Jurkat, Clone E6-1 (cell line): ENCODE measurements around a stretch of chr6.

DNA sequence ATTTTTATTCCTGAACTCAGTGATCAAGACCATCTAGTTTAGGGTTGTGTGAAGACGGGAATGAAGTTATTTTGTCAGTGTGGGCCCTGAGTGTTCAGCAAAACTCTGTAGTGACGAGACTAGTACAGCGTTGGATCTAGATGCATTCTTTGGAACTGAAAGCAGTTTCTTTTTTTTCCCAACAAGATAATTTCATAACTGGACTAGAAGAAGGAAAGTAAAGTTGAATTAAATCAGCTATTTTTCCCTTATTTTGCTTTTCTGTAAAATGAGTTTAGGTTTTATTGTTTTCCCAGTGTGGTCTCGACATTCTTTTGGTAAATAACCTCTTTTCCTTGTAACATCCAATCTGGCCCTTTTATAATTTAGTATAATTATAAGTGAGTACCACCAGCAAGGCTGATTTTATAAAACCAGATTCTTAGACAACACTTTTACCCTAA lies 3.3 kb downstream of the STXBP5 start:
- RRBS: no CpG with 5 or more reads among the region's 4 CpGs

GRCh38 chr6:147211423-147211838 lies 7.2 kb downstream of the STXBP5 start:
- RRBS: no CpG with 5 or more reads among the region's 4 CpGs

GRCh38 chr6:147239096-147239900 lies 35.1 kb downstream of the STXBP5 start:
- RRBS: no CpG with 5 or more reads among the region's 3 CpGs

GRCh38 chr6:147367730-147368739 lies 140.5 kb upstream of the SAMD5 start:
- RRBS: no CpG with 5 or more reads among the region's 4 CpGs

DNA sequence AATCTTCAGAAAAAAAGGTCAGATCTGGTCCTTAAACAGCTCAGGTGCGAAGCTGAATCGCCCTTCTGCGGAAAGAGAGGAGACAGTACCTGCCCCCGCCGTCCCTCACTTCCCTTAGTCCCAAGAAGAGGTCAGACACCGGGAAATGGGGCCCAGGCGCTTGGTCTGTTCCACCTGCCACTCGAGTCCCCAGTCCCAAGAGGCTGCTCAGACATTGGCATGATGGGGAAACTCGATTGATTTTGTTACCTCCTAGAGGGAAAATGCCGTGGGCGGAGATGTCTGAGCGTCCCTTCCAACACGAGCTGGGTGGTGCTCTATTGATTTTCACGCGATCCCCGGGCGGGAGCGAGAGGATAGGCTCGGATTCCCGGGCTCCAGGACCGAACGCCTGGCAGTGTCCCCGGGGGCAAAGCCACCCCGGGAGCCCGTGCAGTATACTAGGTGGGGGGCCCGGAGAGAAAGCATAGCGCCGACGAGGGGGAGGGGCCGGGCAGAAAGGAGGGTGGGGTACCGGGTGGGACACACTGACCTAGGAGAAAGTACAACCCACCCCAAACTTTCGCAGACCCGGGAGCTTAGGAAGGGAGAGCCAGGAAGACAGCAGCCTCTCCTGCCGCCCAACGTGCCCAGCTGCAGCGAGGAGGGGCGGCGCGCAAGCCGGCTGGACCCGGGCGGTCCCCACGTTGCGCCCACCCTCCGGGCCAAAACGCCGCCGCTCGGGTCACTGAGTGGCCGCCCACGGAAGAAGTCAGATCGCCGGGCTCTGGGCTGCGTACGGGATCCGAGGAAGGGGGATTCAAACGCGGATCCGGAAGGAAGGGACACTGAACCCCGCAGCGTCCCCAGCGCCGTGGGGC lies 929 bp upstream of the SAMD5 start:
- RRBS: 80% methylated on average over 22 of the region's 63 CpGs

DNA sequence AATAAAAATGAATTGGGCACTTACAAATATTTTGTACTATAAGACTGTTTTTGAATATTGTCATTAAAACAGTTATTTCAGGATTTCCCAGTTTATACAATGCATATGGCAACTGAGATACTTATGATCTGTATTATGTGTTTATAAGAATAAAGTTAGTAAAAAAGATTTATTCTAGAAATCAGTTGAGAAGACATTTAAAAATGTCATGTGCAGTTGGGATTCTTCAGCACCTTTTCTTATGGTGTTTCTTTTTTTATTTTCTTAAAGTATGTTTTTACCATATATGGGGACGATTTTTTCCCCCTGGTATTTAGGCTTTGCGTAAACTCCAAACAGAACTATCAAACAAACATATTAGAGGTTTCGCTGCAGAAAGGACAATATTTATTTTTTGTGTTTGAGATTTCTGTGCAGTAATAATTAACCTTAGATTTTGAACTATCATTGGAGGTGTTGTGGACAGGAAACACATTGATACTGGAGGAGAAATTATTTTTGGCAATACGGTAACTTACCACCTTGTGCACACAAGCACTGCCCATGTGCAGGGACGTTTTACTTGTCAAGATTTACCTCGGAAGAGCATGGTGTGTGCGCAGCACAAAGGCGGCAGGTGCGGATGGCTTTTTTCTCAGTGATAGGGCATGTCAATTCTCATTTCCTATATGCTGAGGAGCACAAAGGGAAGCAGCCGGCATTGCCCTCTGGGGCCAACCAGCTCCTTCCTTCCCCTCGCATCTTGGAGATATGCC lies 21.5 kb downstream of the SAMD5 start:
- RRBS: no CpG with 5 or more reads among the region's 11 CpGs

- RRBS: no CpG with 5 or more reads among the region's 9 CpGs
Observed at GRCh38 chr6:147565076-147565594, 56.6 kb downstream of the SAMD5 start.

- RRBS: no CpG with 5 or more reads among the region's 12 CpGs
Observed at GRCh38 chr6:148397931-148398760, 55.5 kb downstream of the SASH1 start.

GRCh38 chr6:148406350-148406922 lies 63.8 kb downstream of the SASH1 start:
- RRBS: no CpG with 5 or more reads among the region's 3 CpGs

GRCh38 chr6:148439906-148440578 lies 97.4 kb downstream of the SASH1 start:
- RRBS: no CpG with 5 or more reads among the region's 17 CpGs

- RRBS: no CpG with 5 or more reads among the region's 11 CpGs
Observed at GRCh38 chr6:148514177-148514857, 171.7 kb downstream of the SASH1 start.

DNA sequence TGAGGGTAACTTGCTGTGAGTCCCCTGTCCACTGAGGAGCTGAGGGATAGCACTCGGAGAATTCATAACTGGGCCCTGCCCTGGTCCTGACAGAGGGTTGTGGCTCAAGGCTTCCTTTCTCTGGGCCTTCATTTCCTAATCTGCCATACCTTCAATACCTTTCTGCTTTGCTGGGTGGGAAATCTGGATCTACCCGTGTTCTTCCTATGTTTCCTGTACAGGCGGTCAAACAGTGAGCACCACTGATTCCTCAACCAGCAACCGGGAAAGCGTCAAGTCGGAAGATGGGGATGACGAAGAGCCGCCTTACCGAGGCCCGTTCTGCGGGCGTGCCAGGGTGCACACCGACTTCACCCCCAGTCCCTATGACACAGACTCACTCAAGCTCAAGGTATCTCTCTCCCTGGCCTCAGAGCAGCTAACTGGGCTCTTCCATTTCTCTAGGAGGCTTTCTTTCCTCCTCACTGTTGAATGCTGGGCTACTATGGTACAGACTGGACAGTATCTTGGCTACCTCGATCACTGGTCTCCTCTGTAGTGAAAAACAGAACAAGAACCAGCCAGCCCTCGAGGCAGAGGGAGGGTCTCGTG lies 190.0 kb downstream of the SASH1 start:
- RRBS: no CpG with 5 or more reads among the region's 16 CpGs

- RRBS: no CpG with 5 or more reads among the region's 1 CpG
Observed at GRCh38 chr6:148693785-148694184, 53.0 kb upstream of the UST start.

GRCh38 chr6:148750681-148751633 lies 4.1 kb downstream of the UST start:
- RRBS: no CpG with 5 or more reads among the region's 14 CpGs

- RRBS: no CpG with 5 or more reads among the region's 5 CpGs
Observed at GRCh38 chr6:148784259-148784781, 37.5 kb downstream of the UST start.

DNA sequence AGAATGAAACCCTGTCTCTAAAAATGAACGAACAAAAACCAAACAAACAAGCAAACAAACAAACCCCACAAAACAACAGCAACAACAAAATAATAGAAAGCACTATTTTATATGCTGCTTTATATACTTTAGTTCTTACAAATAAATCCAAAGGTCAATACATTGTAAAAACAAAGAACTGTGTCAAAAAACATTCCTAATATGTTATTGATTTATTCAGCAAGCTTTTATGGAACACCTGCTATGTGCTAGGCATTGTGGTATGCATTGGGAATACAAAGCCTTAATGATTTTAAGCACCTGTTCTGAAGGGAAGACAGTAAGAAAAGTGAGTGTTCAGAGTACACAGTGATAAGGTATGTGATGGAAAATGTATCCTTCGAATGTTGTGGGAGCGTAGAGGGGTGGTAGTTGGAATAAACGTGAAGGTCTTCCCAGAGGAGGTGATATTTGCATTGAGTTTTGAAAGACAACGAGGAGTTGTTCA lies 50.5 kb downstream of the UST start:
- RRBS: no CpG with 5 or more reads among the region's 5 CpGs

- RRBS: no CpG with 5 or more reads among the region's 5 CpGs
Observed at GRCh38 chr6:149233877-149234553, 83.5 kb upstream of the TAB2 start.

- RRBS: no CpG with 5 or more reads among the region's 9 CpGs
Observed at GRCh38 chr6:149318857-149319218, 1.3 kb downstream of the TAB2 start.

GRCh38 chr6:149366270-149366962 lies 33.6 kb upstream of the SUMO4 start:
- RRBS: no CpG with 5 or more reads among the region's 4 CpGs

- RRBS: no CpG with 5 or more reads among the region's 6 CpGs
Observed at GRCh38 chr6:149379184-149379554, 20.9 kb upstream of the SUMO4 start.